K562 (cell line): ENCODE measurements around the genes LGALS3BP and CBX2.

- RAMPAGE, long total RNA, result no peak
- RRBS, result no CpG with 5 or more reads among the region's 18 CpGs
PRO-cap:
- standard, result bidirectional peak, plus-strand start at chr17:78980076, minus-strand start at chr17:78979923
- CoPRO, capped RNA only, 2 experiments, result no peak in any of the 2 experiments
- CoPRO, capped and uncapped RNA, 2 experiments, result no peak in any of the 2 experiments
- CoPRO, uncapped RNA only, 2 experiments, result no peak in any of the 2 experiments
CAGE:
- cytosol, long polyA plus RNA, result start-site peak on the minus strand at chr17:78979898-78979960, 47 and 58 reads in 2 replicates
- long polyA plus RNA, result start-site peak on the minus strand at chr17:78979914-78979960, 26 and 49 reads in 2 replicates
- nucleolus, long total RNA, result no peak
- nucleus, long polyA plus RNA, result no peak
Observed at GRCh38 chr17:78979612-78980374, at the start of gene LGALS3BP. LGALS3BP (minus strand) TSS chr17:78979923.

DNA sequence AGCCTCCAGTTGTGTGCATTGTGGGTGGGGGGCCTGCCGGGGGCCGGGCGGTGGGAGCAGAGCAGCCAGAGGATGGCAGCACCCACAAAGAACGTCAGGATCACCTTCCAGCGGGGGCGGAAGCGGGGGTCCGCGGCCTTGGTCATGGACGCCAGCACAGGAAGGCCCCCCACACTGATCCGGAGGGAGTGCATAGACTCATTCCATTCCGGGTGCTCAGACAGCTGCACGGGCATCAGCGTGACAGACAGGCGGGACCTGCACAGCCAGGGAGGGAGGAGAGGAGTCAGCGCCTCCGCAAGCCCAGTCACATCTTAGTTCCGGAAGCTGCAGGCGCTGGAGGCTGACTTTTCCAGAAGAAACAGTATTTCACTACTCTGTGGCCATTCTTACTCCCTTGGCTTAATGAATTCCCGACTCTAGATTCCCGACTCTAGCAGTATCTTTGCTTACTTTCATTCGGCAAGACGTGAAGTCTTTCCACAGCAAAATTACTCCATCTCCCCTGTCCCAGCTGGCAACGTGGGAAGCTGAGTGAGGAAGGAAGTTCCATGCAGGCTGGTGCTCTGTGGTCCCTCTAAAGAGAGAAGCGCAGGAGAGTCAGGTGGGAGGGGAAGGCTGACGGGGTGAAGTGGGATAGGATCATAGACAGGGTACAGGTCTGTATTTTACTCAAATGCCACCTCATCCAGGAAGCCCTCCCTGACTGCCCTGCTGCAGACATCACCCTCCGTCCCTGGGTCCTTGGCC, 12.0 kb downstream of the CANT1 start:
- RAMPAGE, long total RNA, result no peak
- RRBS, result no CpG with 5 or more reads among the region's 27 CpGs
PRO-cap:
- standard, result no peak
- CoPRO, capped RNA only, 2 experiments, result no peak in any of the 2 experiments
- CoPRO, capped and uncapped RNA, 2 experiments, result no peak in any of the 2 experiments
- CoPRO, uncapped RNA only, 2 experiments, result no peak in any of the 2 experiments
CAGE:
- cytosol, long polyA plus RNA, result no peak
- long polyA plus RNA, result no peak
- nucleolus, long total RNA, result no peak
- nucleus, long polyA plus RNA, result no peak

- RAMPAGE, long total RNA, result no peak
- RRBS, result 94% methylated on average over 4 of the region's 28 CpGs
PRO-cap:
- standard, result no peak
- CoPRO, capped RNA only, 2 experiments, result no peak in any of the 2 experiments
- CoPRO, capped and uncapped RNA, 2 experiments, result no peak in any of the 2 experiments
- CoPRO, uncapped RNA only, 2 experiments, result no peak in any of the 2 experiments
CAGE:
- cytosol, long polyA plus RNA, result no peak
- long polyA plus RNA, result no peak
- nucleolus, long total RNA, result no peak
- nucleus, long polyA plus RNA, result no peak
Observed at GRCh38 chr17:78998347-78999066, 11.1 kb downstream of the CANT1 start.

GRCh38 chr17:79658653-79659285, 47.9 kb upstream of the RBFOX3 start:
- RAMPAGE, long total RNA, result no peak
- RRBS, result no CpG with 5 or more reads among the region's 16 CpGs
PRO-cap:
- standard, result no peak
- CoPRO, capped RNA only, 2 experiments, result no peak in any of the 2 experiments
- CoPRO, capped and uncapped RNA, 2 experiments, result no peak in any of the 2 experiments
- CoPRO, uncapped RNA only, 2 experiments, result no peak in any of the 2 experiments
CAGE:
- cytosol, long polyA plus RNA, result no peak
- long polyA plus RNA, result no peak
- nucleolus, long total RNA, result no peak
- nucleus, long polyA plus RNA, result no peak

- RAMPAGE, long total RNA, result no peak
- RRBS, result 3% methylated on average over 36 of the region's 120 CpGs
PRO-cap:
- standard, result bidirectional peak, plus-strand start at chr17:79777251, minus-strand start at chr17:79777258; bidirectional peak, plus-strand start at chr17:79777787, minus-strand start at chr17:79777622; bidirectional peak, plus-strand start at chr17:79778185, minus-strand start at chr17:79778000
- CoPRO, capped RNA only, 2 experiments, result peak in 2 of 2 experiments; most common plus-strand start chr17:79778156 (in 2); most common minus-strand start chr17:79778000 (in 2)
- CoPRO, capped and uncapped RNA, 2 experiments, result peak in 2 of 2 experiments; most common plus-strand start chr17:79777810 (in 1); most common minus-strand start chr17:79778000 (in 2)
- CoPRO, uncapped RNA only, 2 experiments, result peak in 2 of 2 experiments; most common plus-strand start chr17:79778199 (in 1); most common minus-strand start chr17:79778000 (in 2)
CAGE:
- cytosol, long polyA plus RNA, result no peak
- long polyA plus RNA, result no peak
- nucleolus, long total RNA, result no peak
- nucleus, long polyA plus RNA, result no peak
Observed at GRCh38 chr17:79777153-79778297, at the start of gene CBX2. CBX2 (plus strand) TSS chr17:79778148.

DNA sequence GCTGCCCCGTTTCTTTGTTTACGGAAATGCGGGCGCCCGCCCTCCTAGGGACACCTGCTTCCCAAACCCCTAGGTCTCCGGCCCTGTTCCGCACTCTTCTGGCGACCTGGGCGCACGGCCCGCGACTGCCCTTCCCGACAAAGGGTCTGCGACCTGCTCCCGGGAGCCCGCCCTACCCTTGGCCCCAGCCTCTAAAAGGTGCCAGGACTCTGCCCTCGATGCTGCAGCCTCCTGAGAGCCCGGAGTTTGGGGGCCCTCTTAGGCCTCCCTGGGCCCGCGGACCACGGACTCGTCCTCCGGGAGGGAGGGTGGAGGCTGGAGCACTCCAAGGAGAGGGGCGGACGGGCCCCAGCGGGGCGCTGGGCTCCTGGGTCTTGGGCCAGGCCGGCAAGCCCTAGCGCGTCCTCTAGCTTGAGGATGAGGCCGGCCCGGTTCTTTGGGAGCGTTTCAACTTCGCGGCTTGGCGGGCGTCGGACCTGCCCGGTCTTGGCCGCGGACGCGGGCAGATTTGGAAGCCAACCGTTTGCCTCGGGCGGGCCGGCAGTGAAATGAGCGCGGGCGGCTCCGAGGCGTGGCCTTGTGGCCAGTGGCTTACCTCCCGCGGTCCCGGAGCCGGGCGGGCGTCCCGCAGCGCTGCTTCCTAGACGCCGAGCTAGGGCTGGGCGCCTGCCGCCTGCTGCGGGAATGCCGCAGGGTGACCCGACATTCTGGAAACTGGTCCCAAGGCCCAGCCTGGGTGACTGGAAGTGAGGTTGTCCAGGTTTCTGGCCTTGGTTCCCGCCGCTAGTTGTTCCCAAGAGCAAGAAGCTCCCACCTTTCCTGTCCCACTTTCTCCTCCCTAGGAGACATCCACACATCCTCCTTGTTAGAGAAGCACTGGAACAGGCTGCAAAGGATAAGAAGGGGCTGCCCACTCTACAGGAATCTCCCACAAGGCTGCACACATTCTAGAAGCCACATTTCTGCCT, 4.2 kb upstream of the CBX8 start:
- RAMPAGE, long total RNA, result no peak
- RRBS, result 96% methylated on average over 44 of the region's 69 CpGs
PRO-cap:
- standard, result no peak
- CoPRO, capped RNA only, 2 experiments, result no peak in any of the 2 experiments
- CoPRO, capped and uncapped RNA, 2 experiments, result no peak in any of the 2 experiments
- CoPRO, uncapped RNA only, 2 experiments, result no peak in any of the 2 experiments
CAGE:
- cytosol, long polyA plus RNA, result no peak
- long polyA plus RNA, result no peak
- nucleolus, long total RNA, result no peak
- nucleus, long polyA plus RNA, result no peak

GRCh38 chr17:79819464-79819805, 19.8 kb downstream of the CBX4 start:
- RAMPAGE, long total RNA, result no peak
- RRBS, result no CpG with 5 or more reads among the region's 7 CpGs
PRO-cap:
- standard, result no peak
- CoPRO, capped RNA only, 2 experiments, result no peak in any of the 2 experiments
- CoPRO, capped and uncapped RNA, 2 experiments, result no peak in any of the 2 experiments
- CoPRO, uncapped RNA only, 2 experiments, result no peak in any of the 2 experiments
CAGE:
- cytosol, long polyA plus RNA, result no peak
- long polyA plus RNA, result no peak
- nucleolus, long total RNA, result no peak
- nucleus, long polyA plus RNA, result no peak

DNA sequence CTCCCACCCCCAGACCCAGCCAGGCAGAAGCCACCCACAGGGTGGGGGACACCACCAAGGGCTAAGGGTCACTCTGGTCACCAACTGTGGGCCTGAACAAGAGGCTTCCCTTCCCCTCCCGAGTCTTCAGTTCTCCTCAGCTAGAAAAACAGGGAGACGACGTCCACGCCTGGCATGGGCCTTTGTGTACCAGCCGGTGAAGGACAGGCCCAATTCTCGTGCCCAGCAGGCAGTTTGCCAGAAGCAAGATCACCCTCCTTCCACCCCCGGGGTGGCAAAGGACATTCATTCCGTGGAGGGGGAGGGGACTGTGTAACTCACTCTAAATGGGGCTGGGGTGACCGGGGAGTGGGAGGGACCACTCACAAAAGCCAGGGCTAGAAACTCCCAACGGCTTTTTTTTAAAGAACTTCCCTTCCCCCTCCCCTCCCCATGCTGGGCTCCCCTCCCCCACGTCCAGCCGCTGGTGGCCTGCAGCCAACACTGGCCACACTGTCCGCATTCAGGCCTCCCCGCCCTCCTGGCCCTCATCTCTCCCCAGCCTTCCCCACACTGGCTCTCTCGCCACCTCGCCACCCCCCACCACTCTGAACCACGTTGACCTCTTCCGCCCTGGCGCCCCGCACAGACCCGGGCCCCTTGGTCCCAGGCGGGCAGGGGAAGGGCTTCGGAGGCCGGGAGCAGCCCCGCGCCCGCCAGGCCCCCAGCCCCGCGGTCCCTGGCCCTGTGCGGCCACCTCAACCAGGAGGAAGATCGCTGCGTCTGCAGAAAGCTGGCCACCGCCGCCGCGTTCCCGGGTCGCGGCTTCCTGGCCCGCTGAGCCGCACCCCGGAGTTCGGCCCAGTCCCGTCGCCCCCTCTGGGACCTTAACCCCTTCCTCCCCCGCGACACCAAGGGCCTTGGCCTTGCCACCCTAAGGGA, 7.5 kb downstream of the CBX4 start:
- RAMPAGE, long total RNA, result no peak
- RRBS, result 7% methylated on average over 15 of the region's 47 CpGs
PRO-cap:
- standard, result bidirectional peak, plus-strand start at position 625 of the sequence, minus-strand start at position 289 of the sequence; bidirectional peak, plus-strand start outside the sequence, minus-strand start at position 810 of the sequence
- CoPRO, capped RNA only, 2 experiments, result peak in 2 of 2 experiments; most common plus-strand start position 625 of the sequence (in 2); most common minus-strand start position 287 of the sequence (in 1)
- CoPRO, capped and uncapped RNA, 2 experiments, result peak in 1 of 2 experiments; most common plus-strand start position 505 of the sequence (in 1); most common minus-strand start position 287 of the sequence (in 1)
- CoPRO, uncapped RNA only, 2 experiments, result no peak in any of the 2 experiments
CAGE:
- cytosol, long polyA plus RNA, result no peak
- long polyA plus RNA, result no peak
- nucleolus, long total RNA, result no peak
- nucleus, long polyA plus RNA, result no peak

- RAMPAGE, long total RNA, result no peak
- RRBS, result 13% methylated on average over 11 of the region's 12 CpGs
PRO-cap:
- standard, result bidirectional peak, plus-strand start at chr17:79833935, minus-strand start at chr17:79833782
- CoPRO, capped RNA only, 2 experiments, result peak in 2 of 2 experiments; most common minus-strand start chr17:79833782 (in 2)
- CoPRO, capped and uncapped RNA, 2 experiments, result peak in 1 of 2 experiments; most common plus-strand start chr17:79833793 (in 1); most common minus-strand start chr17:79833782 (in 1)
- CoPRO, uncapped RNA only, 2 experiments, result no peak in any of the 2 experiments
CAGE:
- cytosol, long polyA plus RNA, result no peak
- long polyA plus RNA, result no peak
- nucleolus, long total RNA, result no peak
- nucleus, long polyA plus RNA, result no peak
Observed at GRCh38 chr17:79833703-79833829, 5.7 kb downstream of the CBX4 start.

- RAMPAGE, long total RNA, result no peak
- RRBS, result 23% methylated on average over 6 of the region's 29 CpGs
PRO-cap:
- standard, result no peak
- CoPRO, capped RNA only, 2 experiments, result no peak in any of the 2 experiments
- CoPRO, capped and uncapped RNA, 2 experiments, result no peak in any of the 2 experiments
- CoPRO, uncapped RNA only, 2 experiments, result peak in 1 of 2 experiments; most common plus-strand start chr17:79836757 (in 1); most common minus-strand start chr17:79836756 (in 1)
CAGE:
- cytosol, long polyA plus RNA, result no peak
- long polyA plus RNA, result no peak
- nucleolus, long total RNA, result no peak
- nucleus, long polyA plus RNA, result no peak
Observed at GRCh38 chr17:79836588-79837222, 2.5 kb downstream of the CBX4 start.

DNA sequence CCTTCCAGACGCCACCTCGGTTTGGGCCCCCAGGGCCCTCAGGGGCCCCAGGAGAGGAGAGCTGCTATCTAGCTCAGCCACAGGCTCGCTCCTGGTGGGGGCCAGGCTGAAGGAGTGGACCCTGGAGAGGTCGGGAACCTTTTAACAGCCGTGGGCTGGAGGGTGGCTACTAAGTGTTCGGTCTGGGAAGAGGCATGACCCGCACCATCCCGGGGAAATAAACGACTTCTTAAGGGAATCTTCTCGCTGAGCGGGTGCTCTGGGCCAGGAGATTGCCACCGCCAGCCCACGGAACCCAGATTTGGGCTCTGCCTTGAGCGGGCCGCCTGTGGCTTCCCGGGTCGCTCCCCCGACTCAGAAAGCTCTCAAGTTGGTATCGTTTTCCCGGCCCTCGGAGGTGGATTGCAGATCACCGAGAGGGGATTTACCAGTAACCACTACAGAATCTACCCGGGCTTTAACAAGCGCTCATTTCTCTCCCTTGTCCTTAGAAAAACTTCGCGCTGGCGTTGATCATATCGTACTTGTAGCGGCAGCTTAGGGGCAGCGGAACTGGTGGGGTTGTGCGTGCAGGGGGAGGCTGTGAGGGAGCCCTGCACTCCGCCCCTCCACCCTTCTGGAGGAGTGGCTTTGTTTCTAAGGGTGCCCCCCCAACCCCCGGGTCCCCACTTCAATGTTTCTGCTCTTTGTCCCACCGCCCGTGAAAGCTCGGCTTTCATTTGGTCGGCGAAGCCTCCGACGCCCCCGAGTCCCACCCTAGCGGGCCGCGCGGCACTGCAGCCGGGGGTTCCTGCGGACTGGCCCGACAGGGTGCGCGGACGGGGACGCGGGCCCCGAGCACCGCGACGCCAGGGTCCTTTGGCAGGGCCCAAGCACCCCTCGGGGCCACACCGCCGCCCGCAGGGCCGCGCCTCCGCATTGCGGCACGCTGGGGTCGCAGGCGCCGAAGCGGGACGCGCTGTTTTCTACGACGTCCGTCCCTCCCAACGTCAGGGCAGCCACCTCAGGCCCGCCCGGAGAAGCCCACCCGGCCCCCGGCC, 3.6 kb upstream of the CBX4 start:
- RAMPAGE, long total RNA, result no peak
- RRBS, result 92% methylated on average over 4 of the region's 80 CpGs
PRO-cap:
- standard, result no peak
- CoPRO, capped RNA only, 2 experiments, result no peak in any of the 2 experiments
- CoPRO, capped and uncapped RNA, 2 experiments, result no peak in any of the 2 experiments
- CoPRO, uncapped RNA only, 2 experiments, result no peak in any of the 2 experiments
CAGE:
- cytosol, long polyA plus RNA, result no peak
- long polyA plus RNA, result no peak
- nucleolus, long total RNA, result no peak
- nucleus, long polyA plus RNA, result no peak

- RAMPAGE, long total RNA, result no peak
- RRBS, result no CpG with 5 or more reads among the region's 20 CpGs
PRO-cap:
- standard, result no peak
- CoPRO, capped RNA only, 2 experiments, result no peak in any of the 2 experiments
- CoPRO, capped and uncapped RNA, 2 experiments, result no peak in any of the 2 experiments
- CoPRO, uncapped RNA only, 2 experiments, result no peak in any of the 2 experiments
CAGE:
- cytosol, long polyA plus RNA, result no peak
- long polyA plus RNA, result no peak
- nucleolus, long total RNA, result no peak
- nucleus, long polyA plus RNA, result no peak
Observed at GRCh38 chr17:79915995-79916566, 76.8 kb upstream of the CBX4 start.

- RAMPAGE, long total RNA, result no peak
- RRBS, result 22% methylated on average over 8 of the region's 20 CpGs
PRO-cap:
- standard, result bidirectional peak, plus-strand start at chr17:79925524, minus-strand start at chr17:79925397
- CoPRO, capped RNA only, 2 experiments, result no peak in any of the 2 experiments
- CoPRO, capped and uncapped RNA, 2 experiments, result no peak in any of the 2 experiments
- CoPRO, uncapped RNA only, 2 experiments, result no peak in any of the 2 experiments
CAGE:
- cytosol, long polyA plus RNA, result no peak
- long polyA plus RNA, result no peak
- nucleolus, long total RNA, result no peak
- nucleus, long polyA plus RNA, result no peak
Observed at GRCh38 chr17:79925019-79925657, 85.9 kb upstream of the CBX4 start.

GRCh38 chr17:79933876-79934189, 94.6 kb upstream of the CBX4 start:
- RAMPAGE, long total RNA, result no peak
- RRBS, result 13% methylated on average over 5 of the region's 12 CpGs
PRO-cap:
- standard, result no peak
- CoPRO, capped RNA only, 2 experiments, result no peak in any of the 2 experiments
- CoPRO, capped and uncapped RNA, 2 experiments, result no peak in any of the 2 experiments
- CoPRO, uncapped RNA only, 2 experiments, result no peak in any of the 2 experiments
CAGE:
- cytosol, long polyA plus RNA, result no peak
- long polyA plus RNA, result no peak
- nucleolus, long total RNA, result no peak
- nucleus, long polyA plus RNA, result no peak

DNA sequence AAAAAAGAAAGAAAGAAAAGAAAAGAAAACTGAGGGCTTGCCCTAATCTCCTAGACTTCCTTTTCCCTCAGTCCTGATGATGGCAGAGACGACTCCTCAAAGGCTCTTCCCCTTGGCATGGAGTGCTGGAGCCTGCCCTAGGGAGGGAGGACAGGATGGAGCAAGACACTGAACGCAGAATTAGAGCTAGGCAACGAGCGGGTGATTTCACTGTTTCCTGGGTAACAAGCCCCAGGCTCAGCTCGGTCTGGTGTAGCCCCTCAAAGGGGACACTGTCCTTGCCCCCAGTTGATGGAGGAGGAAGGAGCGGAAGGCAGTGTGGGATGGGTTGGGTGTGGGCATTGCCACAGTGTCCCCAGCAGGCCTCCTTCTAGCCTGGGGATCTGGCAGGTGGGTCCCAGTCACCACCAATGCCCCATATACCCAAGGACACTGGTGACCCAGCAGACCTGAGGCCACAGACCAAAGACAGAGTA, 31.5 kb upstream of the GAA start:
- RAMPAGE, long total RNA, result no peak
- RRBS, result no CpG with 5 or more reads among the region's 6 CpGs
PRO-cap:
- standard, result no peak
- CoPRO, capped RNA only, 2 experiments, result no peak in any of the 2 experiments
- CoPRO, capped and uncapped RNA, 2 experiments, result no peak in any of the 2 experiments
- CoPRO, uncapped RNA only, 2 experiments, result no peak in any of the 2 experiments
CAGE:
- cytosol, long polyA plus RNA, result no peak
- long polyA plus RNA, result no peak
- nucleolus, long total RNA, result no peak
- nucleus, long polyA plus RNA, result no peak

- RAMPAGE, long total RNA, result no peak
- RRBS, result no CpG with 5 or more reads among the region's 29 CpGs
PRO-cap:
- standard, result no peak
- CoPRO, capped RNA only, 2 experiments, result no peak in any of the 2 experiments
- CoPRO, capped and uncapped RNA, 2 experiments, result no peak in any of the 2 experiments
- CoPRO, uncapped RNA only, 2 experiments, result no peak in any of the 2 experiments
CAGE:
- cytosol, long polyA plus RNA, result no peak
- long polyA plus RNA, result no peak
- nucleolus, long total RNA, result no peak
- nucleus, long polyA plus RNA, result no peak
Observed at GRCh38 chr17:80104268-80105059, 3.1 kb downstream of the GAA start.

DNA sequence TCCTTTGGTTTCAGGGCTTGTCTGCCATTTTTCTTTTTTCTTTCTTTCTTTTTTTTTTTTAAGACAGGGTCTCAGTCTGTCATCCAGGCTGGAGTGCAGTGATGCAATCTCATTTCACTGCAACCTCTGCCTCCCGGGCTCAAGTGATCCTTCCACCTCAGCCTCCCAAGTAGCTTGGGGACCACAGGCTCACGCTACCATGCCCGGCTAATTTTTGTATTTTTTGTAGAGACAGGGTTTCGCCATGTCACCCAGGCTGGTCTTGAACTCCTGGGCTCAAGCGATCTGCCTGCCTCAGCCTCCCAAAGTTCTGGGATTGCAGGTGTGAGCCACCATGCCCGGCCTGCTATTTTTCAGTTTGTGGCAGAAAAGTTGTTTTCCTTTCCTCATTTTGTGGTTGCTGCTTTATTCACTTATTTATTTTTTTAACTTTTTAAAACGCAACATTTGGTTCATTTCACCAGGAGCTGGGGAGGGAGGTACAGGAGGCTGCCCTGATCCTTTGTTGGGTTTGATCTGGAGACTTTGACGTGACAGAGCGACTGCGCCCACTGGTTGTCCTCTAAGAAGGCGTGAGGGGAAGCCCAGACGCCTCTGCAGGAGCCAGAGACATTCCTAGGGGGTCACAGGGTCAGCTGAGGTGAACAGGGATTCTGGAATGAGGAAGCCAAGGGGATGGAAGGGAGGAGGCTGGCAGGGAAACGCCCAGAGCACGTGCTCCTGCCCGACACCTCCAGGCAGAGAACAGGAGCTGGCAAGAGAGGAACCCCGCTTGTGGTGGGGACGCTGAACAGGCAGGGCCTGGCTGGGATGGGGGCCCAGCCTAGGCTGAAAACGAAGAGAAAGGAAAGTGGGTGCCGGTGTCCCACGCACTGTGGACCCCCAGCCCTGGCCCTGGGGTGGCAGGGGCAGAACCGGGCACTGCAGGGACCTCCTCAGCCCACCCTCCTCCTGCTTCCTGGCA, 5.4 kb downstream of the CARD14 start:
- RAMPAGE, long total RNA, result no peak
- RRBS, result 9% methylated on average over 5 of the region's 21 CpGs
PRO-cap:
- standard, result no peak
- CoPRO, capped RNA only, 2 experiments, result no peak in any of the 2 experiments
- CoPRO, capped and uncapped RNA, 2 experiments, result no peak in any of the 2 experiments
- CoPRO, uncapped RNA only, 2 experiments, result no peak in any of the 2 experiments
CAGE:
- cytosol, long polyA plus RNA, result no peak
- long polyA plus RNA, result no peak
- nucleolus, long total RNA, result no peak
- nucleus, long polyA plus RNA, result no peak